ENCODE measurements around a stretch of chr1.

DNA sequence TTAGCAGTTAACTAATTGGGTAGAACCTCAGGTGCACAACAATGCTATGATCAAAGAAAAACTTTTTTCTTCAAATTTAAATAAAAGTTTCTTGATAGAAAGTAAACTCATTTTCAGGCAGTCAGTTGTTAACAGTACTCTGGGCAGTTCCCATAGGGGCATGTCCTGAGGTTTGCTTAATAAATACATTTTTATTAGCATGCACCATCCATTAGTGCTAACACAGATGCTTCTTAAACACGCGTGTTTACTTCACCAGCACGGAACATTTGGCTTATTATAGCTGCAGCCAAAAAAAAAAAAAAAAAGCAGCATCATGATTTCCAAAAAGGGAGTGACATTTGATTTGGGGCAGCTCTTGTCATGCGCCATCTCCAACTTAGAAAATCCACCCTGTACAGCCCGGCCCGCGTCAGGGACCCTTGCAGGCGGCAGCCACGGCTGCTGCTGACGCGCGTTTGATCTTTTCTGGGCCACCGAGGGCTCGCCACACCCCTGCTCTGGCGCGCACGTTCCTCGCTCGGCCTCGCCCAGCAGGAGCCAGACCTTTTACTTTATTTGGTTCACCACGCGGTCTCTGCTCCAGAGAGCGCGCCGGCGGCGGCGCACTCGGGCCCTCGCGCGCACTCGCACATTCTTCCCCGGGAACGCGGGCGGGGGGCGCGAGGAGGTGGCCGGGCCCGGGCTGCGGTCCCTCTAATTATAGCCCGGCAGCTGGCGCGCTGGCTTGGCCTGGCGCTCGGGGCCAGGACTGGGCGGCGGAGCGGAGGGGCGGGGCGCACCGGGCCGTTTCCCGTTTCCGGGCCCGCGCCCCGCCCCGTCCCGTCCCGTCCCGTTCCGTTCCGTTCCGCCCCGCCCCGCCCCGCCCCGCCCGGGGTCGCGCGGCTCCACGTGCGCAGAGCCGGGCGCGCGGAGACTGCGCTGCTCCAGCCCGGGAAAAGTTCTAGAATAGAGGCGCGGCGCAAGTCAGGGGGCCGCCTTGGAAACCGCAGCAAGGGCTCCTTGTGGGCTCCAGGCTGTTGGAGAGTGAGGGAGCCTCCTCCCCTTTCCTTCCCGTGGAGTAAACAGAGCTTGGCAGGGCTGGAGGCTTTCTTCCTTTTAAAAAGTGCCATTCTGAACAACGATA is 10.2 kb downstream of the IRF2BP2 start:
- PRO-cap = bidirectional peak, plus-strand start at position 585 of the sequence, minus-strand start at position 460 of the sequence; bidirectional peak, plus-strand start at position 898 of the sequence, minus-strand start at position 765 of the sequence

DNA sequence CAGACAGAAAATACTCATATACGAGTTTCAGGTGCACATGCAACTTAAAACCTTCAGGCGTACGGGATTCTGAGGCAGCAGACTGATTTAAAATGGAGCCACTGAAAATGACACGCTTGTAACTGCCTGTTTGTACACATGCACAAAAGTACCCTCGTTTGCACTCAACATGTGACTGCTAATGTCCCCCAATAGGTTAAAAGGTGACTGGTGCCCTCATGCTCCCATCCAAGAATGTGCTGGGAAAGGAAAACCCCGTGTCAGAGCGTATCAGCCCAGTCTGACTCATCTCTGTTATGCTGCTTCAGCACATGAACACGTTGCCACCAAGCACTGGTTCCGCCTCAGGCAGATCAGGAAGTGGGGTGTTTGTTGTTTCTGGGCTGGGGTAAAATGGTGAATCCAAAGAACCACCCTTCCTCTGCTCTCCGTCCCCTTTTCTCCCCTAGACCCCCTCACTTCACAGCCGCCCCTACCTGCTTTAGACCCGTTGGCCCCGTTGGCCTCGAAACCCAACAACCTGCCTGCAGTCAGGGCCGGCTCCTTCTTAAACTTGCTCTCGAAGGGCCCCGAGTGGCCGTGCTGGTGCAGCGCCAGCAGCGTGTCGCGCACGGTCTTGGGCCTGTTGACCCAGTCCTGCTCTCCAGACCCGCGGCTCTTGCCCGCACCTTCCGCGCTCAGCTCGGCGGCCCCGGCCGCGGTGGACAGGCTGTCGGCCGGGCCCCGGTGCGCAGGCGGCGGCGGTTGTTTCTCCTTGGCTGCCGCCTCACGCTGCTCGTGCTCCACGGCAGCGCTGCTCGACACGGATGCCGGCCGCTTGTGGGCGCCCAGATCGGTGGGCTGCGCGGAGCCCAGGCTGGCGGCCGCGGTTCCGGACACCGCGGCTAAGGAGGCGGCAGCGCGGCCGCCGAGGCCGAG is 1.7 kb downstream of the IRF2BP2 start:
- PRO-cap = bidirectional peak, plus-strand start at position 372 of the sequence, minus-strand start at position 236 of the sequence; bidirectional peak, plus-strand start at position 633 of the sequence, minus-strand start at position 655 of the sequence

- PRO-cap = no peak
Measured at GRCh38 chr1:234616389-234617000, 6.5 kb upstream of the IRF2BP2 start.

DNA sequence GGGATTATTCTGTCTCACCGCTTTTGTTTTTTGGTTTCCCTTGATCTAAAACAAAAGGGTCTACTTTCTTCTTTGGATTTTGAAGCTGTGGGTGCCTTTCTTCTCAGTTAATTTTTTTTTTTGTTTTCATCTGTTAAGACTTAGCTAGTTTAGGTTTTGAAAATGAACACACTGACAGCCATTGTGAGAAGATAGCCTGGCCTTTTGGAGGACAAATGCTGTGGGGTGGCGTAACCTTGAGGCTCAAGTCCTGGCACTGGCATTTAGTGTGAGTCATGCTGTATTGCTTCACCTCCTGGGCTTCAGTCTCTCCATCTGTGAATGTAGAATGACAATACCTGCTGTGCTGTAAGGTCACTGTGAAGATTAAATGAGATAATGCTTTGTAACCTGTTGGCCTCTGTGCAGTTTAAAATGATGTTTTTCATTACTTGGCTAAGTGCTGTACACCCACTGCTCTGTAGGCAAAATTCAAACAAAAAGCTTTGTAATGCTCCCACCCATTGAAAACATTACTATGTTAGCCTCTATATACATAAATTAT is 74.2 kb upstream of the IRF2BP2 start:
- PRO-cap = no peak

- PRO-cap = bidirectional peak, plus-strand start at chr1:234721900, minus-strand start at chr1:234721631; bidirectional peak, plus-strand start at chr1:234721959, minus-strand start at chr1:234721964
Measured at GRCh38 chr1:234721545-234722284, 111.7 kb upstream of the IRF2BP2 start.

DNA sequence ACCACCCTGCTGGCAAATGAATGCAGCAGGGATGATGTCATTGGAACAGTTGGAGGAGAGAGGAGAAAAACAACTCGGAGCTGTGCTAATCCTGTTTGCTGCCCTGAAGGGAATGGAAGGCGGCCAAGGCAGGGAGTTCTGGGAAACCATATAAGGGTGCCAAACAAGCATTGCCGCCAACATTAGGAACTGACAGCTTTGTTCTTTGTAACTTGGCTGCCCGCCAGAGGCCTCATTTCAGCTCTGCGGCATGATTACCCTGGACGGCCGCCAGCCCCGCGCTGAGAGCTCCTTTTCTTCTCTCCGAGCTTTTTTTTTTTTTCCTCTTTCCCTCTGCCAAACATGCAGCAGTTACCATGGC is 114.2 kb upstream of the IRF2BP2 start:
- PRO-cap = no peak

- PRO-cap = no peak
Measured at GRCh38 chr1:234809533-234810035, 199.6 kb upstream of the IRF2BP2 start.

DNA sequence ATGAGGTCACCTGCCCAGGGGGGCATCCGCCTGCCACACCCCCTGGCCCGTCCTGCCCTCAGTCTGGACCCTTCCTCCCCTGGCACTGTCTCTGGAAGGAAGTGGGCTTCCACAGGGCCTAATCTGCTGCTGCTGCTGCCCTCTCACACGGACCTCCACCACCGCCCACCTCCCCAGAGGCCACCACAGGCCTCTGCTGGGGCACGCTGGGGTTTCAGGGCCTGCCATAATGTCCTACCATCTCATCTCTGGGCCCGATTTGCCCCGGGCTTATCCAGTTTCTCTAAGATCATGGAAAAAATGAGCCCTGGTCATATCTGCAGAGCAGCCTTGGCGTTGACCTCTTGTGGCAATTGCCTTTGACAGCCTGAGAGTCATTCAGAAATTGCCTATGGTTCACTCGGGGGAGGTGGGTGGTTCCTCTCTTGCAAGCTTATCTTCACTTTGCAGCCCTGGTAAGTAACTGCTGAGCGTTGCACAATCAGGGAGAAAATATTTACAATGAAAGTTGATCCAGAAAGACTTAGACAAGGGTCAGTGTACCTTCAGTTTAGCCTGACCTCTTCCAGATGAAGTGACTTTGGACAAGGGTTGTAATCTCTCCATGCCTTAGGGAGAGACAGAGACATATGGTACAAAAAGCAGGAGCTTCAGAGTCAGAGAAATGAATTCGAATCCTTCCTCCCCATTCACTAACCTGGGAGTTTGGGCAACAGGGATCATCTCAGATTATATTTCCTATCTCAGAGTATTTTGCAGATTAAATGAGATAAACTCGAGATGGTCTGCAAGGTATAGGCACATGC is 252.4 kb downstream of the TOMM20 start:
- PRO-cap = no peak

GRCh38 chr1:234907745-234908451 is 220.7 kb downstream of the TOMM20 start:
- PRO-cap = no peak

DNA sequence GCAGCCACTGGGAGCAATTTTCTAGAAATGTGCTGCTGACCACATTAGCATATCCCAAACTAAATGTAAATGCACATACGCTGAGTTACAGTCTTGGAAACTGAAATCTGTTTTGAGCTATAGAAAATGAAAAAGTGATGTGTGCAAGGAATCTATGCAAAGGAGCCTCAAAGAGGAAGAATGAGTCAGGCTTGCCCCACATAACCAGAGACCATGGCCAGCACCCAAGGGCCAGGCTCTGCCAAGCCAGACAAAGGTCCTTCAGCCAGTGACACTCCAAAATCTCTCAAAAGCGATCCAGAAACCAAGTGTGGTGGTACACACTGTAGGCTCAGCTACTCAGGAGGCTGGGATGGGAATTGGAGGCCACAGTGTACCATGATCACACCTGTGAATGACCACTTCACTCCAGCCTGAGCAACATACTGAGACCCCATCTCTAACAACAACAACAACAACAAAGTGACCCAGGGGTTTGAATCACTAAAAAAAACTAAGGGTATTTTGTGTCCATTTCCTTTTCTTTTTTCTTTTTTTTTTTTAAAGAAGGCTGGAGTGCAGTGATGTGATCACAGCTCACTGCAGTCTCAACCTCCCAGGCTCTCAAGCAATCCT is 195.1 kb downstream of the TOMM20 start:
- PRO-cap = no peak

DNA sequence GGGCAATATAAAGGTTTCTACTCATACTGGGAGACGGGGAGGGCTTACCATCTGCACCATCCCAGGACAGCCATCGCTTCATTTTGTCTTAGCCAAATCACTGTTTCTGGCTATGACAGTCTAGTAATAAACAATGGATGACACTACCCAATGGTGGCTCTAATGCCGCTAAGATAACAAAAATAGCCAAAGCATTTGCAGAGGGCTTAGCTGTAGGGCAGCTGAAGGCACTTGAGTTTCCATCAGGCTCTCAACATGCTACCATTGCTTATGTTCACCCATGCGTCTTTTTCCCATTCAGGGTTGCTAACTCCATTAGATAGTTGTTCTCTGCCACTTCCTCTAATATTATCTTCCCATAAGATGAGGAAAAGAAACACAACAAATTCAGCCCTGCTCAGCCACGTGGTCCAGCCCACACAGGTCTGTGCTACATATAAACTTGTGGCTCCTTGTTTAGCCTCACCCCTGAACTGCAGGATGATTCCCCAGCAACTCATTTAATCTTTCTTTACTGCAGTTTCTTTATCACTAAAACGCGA is 159.6 kb downstream of the TOMM20 start:
- PRO-cap = bidirectional peak, plus-strand start at position 465 of the sequence, minus-strand start at position 344 of the sequence

GRCh38 chr1:235060574-235061852 is 67.6 kb downstream of the TOMM20 start:
- PRO-cap = bidirectional peak, plus-strand start at chr1:235061222, minus-strand start at chr1:235061127

DNA sequence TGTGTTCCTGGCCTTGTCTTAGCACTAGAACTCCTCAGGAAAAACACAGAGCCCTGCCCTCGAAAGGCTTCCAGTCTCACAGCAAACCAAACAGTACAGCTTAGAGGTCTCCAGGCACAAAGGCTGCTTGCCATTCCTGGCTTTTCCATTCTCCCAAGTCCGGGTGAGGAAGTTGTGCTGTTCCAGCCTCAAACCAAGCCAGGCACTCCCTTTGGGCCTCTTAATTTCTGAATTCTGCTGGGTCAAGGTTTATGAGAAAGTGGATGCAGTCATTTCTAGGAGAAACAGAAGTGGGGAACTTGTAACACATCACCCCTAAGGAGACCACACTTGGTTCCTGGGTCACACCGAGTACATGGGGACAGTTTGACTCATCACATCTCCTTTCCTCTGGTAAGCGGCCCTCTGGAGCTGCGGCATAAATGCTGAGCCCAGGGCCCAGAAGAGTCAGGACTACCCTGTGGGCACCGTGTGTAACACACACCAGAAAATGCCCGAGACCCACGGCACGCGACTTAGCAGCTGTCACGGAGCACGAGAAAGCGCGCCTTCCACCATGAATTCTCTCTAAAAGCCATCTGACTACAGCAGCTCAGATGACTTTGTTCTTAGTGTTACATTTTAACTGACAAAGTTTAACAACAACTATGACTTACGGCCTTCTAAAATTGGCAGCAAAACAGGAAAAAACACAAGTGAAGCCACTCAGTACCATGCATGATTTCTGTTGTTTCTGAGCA is 51.1 kb downstream of the TOMM20 start:
- PRO-cap = unidirectional peak, minus-strand start at position 569 of the sequence

DNA sequence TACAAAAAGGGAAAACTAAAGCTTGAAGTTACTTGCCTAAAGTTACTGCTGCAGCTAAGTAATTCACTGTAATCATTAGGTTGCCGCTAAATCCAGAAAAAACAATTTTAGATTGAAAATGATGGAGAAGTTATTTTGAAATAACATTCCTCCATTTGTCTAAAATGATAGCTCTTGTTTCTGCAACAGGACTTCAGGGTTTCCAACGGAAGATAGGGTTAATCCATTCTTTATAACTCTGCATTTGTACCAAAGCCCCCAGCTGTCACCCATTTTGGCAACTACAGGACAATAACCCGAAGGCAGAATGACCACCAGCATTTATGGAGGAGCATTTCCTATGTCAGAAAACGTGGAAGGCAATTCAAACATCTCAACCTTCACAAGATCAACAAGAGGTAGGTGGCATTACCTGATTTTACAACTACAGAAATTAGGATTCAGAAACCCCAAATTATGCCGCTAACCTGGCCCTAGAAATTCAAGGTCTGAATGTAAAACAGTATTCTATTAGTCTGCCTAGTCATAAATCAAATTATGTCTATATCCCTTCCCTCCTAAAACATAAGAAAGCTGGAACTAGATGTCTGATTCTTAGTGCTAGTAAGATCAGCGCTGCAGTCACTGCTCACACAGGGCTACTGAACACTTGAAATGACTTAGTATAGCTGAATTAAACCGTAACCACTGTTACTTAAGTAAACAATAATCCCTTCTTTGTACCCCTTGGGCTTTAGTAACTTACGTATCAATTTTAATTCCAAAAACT is 1.6 kb downstream of the TOMM20 start:
- PRO-cap = no peak

DNA sequence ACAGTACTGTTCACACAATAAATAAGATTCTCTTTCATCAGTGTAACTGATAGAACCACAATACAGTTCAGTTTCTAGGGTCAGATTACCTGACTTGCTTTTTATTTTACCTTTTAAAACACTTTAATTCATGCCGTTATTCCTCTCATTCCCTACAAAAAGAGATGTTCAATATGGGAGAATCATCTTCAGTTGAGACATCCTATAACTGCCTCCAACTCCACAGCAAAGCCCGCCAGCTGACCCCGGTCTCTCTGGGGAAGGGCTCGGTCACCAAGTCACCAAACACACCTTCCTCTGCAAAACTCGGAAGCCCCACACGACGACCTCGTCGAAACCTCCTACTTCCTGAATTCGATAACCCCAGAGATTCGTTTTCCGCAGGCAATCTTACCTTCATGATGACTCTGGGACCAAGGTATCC is 1.4 kb downstream of the ARID4B start:
- PRO-cap = no peak

GRCh38 chr1:235423189-235423679 is 56.0 kb downstream of the TBCE start:
- PRO-cap = no peak

- PRO-cap = no peak
Measured at GRCh38 chr1:235458408-235459075, 45.7 kb downstream of the B3GALNT2 start.

DNA sequence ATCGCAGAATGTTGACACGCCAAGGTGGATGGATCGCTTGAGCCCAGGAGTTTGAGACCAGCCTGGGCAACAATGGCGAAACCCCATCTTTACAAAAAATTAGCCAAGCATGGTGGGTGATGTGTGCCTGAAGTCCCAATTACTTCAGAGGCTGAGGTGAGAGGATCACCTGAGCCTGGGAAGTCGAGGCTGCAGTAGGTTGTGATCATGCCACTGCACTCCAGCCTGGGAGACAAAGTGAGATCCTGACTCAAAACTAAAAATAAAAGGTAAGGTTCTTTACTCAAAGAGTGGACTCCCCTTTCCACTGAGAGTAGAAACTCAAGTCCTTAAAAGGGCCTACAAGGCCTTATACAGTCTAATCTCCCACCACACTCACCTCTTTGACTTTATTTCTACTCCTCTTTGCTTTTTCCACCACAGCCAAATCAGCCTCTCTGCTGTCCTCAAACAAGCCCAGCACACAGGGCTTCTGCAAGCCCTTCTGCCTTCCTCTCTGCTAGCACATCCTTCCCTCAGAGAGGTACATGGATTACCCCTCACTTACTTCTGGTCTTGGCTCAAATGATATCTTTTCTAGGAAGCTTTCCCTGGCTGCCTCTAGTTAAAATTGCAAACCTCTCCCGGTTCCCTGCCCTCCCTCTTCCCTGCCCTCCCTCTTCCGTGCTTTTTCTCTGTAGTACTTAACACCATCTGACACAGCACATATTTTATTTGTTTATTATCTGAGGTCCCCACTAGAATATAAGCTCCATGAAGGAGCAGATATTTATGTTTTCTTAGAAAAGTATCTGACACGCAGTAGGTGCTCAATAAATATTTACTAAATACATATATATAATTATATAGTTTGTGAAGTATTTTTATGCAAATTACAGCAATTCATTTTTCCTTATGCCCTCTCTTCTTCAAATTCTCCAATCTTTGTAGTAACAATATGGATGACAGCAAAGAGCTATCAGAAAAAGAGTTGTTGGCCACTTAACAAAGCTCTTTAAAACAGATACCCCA is 1.7 kb downstream of the LYST start:
- PRO-cap = no peak

DNA sequence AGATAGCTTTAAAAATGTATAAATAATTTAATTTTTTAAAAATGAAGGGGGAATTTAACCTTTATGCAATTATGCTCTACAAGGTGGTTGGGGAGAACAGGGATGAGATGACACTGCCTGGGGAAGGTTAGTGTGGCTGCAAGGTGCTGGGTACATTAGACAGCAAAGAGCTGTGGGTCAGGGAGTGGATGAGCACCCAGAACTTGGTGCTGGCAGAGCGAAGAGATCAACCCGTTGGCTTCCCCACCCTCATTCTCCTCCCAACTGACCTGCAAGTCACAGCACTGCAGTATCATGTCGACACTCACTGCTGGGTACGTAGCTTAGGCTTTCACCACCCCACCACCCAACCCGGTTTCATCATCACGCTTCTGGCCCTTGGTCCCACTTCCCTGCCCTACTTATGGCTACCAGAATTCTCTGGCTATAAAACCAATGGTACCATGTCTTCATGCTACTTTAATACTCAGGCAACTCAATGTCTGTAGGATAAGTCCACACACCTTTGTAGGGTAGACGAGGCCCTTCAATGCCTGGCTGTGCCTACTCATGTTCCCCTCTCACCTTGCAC is 73.6 kb upstream of the LYST start:
- PRO-cap = no peak

- PRO-cap = no peak
Measured at GRCh38 chr1:235942018-235942543, 75.4 kb upstream of the LYST start.